Foreskin fibroblast (primary cell): ENCODE data around the gene SPATA31A6.

DNA sequence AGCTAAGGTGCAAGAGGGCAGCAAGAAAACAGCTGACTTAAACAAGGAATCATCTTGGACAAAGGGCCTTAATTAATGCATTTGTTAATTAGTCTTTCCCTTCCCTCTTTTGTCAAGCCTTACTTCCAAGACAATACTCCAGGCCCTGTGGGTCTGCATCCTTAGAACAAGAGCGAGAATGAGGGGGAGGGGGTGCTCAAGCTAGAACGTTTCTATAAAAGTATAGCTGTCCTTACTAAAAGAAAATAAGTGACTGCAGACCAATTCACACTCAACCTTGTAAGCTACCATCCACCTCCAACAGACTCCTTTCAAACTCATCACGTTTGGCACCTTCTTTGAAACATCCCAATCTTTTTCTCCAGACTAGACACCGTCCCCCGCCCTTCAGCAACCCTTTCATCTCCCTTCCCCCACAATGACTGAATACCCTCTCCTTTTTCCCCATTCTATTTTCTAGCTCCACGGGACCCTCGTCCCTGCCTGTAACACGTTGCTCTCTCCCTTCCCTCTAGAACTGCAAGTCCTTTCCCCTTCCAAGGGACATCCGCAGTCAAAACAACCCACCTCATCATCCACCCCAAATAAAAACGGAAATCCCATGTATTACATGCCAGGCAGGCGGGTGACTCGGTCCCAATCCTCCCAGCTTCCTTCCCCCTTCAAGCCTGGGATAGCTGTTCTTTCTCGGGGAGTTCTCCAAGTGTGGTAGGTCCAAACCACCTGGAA, 85.8 kb upstream of the RNF38 start:
- RRBS, result no CpG with 5 or more reads among the region's 13 CpGs

DNA sequence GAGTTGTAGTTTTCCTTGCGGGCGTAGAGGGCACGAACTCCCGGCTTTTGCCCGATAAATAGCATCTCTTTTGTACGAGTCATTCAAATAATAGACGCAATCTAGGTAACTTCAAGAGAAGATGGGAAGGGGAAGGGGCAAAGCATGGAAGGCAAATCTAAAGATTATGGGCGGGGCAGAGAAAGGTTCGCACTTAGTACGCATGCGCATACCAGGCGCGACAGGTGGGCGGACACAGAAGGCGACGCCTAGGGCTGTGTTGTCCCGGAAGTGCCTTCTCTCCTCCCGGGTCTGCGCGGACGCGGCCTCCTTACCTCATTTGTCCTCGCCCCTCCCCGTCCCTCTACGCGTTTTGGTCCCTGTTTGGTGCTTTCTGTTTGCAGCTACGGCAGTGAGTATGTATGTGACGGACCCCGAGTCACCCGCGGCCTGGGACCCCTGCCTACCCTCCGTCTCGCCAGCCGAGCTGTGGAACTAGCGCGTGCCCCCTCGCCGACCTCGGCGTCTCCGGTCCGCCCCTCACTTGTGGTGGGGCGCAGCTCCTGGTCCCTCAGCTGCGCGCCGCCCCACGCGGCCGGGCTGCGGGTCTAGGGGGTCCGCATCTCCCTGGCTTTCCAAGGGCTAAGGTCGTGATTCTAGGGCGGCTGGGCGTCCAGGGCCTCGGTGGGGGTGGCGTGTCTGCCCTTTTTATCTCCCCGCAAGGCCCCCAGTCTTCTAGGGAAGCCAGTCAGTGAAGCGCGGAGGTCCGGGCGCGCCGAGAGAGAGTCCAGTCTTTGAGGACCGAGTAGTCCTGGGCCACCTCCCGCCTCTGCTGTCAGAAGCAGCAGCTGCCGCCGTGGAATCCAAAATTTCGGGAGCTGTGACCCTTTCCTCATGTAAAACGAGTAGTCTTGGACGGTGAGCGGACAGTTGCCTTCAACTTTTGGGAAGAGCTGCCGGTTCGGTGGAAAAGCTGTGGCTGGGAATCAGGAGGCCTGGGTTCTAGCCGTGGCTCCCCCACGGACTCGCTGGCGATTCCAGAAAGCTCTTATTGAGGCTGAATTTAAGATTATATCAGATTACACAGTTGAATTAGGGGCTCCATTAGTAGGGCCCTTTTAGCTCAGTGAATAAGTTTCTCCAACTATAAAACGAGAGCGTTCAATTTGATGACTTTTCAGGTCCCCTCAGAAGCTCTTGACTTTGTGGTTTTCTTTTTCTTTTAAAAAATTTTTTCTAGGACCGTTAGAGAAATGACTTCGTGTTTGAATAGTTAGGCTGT, 40.3 kb upstream of the ZCCHC7 start:
- RRBS, result 2% methylated on average over 7 of the region's 81 CpGs

- RRBS, result no CpG with 5 or more reads among the region's 2 CpGs
These were observed 128.9 kb upstream of the GRHPR start for GRCh38 chr9:37293611-37293999.

DNA sequence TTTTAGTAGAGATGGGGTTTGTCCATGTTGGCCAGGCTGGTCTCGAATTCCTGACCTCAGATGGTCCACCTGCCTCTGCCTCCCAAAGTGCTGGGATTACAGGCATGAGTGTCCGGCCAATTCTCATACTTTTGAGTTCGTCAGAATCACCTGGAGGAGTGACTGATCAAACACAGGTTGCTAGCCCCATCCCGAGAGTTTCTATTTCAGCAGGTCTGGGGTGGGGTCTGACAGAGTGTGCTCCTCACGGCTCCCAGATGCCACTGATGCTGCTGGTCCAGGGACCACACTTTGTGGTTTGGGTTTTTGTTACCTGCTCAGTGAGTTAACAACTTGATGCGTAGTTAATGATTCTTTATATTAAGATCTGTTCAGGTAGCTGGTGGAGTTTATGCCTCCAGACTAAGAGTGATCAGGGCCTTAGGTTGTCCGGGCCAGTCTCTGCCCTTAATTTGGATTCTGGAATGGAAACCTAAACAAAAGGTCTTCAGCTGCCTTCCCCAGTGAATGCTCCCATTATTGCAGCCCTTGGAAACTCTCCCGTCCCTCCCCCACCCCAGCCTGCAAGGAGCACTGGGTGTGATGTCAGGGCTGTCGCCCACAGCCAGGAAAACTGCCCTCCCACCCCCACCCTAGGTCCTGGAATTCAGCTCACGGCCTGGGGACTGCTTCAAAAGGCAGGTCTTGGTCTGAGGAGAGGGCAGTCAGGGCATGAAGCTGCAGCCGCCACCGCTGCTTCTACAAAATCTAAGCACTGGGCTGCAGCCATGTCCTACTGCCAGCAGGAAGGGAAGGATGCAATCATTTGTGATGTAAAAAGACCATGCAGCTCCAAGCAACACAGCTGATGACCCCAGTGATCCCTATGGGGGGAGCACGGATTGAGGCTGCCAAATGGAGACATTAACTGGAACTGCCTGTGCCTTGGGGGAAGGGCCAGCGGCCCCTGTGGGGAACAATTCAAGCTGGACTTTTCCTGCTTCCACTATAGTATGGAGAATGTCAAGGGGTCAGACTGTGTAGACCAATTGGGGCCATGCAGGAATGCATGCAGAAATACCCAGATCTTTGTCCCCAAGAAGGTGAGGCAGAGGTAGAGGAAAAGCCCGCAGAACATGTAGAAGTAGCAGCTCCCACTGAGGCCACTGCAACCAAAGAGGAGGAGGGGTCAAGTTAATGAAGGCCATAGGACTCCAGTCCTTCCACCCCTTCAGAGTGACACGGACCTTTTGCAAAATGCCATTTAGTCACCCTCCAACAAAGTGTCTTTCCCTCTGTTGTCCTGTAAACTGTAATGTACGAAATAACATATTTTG, 11.4 kb downstream of the GRHPR start:
- RRBS, result no CpG with 5 or more reads among the region's 17 CpGs

DNA sequence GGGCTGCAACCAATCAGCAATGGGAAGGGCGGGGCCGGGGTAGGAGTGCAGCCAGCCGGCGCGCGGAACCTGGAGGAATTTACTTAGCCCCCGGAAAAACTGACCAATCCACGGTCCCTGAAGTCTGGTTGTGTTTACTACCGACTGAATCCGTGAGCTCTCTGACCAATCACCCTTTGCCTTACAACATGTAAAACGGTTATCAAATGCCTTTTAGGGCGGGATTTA, 160 bp upstream of the ZBTB5 start:
- RRBS, result 0% methylated on average over 3 of the region's 12 CpGs

- RRBS, result no CpG with 5 or more reads among the region's 1 CpG
These were observed 39.0 kb downstream of the FRMPD1 start for GRCh38 chr9:37689779-37690056.

GRCh38 chr9:37911123-37911737, 7.3 kb upstream of the SLC25A51 start:
- RRBS, result no CpG with 5 or more reads among the region's 7 CpGs

GRCh38 chr9:37989582-37990194, 79.3 kb downstream of the SHB start:
- RRBS, result no CpG with 5 or more reads among the region's 9 CpGs

GRCh38 chr9:38010539-38010890, 58.5 kb downstream of the SHB start:
- RRBS, result no CpG with 5 or more reads among the region's 6 CpGs

DNA sequence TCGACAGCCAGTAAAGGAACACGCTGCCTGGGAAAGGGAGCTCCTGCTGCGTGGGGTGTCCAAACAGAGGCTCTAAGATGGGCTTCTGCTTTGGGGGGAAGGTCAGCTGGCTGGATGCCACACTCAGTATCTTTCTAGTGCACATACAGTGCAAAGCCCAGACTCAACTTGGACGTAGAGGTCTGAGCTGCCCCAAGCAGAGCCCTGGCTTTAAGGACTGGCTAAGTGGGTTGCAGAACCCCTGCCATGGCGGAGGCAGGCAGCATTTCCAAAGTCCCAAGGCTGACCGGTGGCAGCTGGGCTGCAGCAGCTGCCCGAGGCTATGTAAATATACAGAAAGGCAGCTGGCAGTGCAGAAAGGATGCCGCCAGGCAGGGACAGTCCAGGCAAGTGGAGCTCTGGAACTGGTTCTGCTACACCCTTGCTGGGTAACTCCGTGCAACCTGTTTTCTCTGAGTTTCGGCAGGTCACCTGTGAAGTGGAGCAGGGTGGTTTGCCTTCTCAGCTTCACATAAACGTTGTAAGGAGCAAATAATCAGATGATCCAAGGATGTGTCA, 46.1 kb downstream of the SHB start:
- RRBS, result no CpG with 5 or more reads among the region's 11 CpGs

- RRBS, result no CpG with 5 or more reads among the region's 9 CpGs
These were observed 29.5 kb upstream of the ANKRD18A start for GRCh38 chr9:38649705-38650477.

GRCh38 chr9:38652394-38652670, 31.9 kb upstream of the ANKRD18A start:
- RRBS, result no CpG with 5 or more reads among the region's 4 CpGs

- RRBS, result no CpG with 5 or more reads among the region's 5 CpGs
These were observed 30.3 kb downstream of the FAM240B start for GRCh38 chr9:38689635-38690078.

- RRBS, result no CpG with 5 or more reads among the region's 15 CpGs
These were observed 751.8 kb downstream of the SPATA31A1 start for GRCh38 chr9:40107349-40107577.

DNA sequence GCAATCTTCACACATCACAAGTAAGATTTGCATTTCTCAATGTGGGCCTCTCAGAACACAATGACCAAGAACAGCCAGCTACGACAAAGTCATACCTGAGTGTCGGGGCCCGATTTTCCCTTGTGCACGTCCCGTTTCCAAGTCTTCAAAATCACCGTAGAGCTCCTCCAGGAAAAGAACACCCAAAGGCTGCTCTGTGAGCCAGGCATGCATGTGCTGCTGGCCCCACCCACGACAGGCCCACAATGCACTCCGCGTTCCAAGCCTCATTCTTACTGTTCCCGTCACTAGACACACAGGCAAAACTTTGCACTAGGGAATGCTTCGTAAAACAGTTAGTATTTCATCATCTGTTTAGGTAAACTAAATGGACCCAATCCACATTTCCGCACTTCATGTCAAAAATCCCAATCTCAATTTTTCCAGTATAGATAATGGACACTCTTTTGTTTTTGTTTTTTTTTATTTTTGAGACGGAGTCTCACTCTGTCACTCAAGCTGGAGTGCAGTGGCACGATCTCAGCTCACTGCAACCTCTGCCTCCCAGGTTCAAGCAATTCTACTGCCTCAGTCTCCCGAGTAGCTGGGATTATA, 549.5 kb downstream of the FOXD4L6 start:
- RRBS, result no CpG with 5 or more reads among the region's 15 CpGs

DNA sequence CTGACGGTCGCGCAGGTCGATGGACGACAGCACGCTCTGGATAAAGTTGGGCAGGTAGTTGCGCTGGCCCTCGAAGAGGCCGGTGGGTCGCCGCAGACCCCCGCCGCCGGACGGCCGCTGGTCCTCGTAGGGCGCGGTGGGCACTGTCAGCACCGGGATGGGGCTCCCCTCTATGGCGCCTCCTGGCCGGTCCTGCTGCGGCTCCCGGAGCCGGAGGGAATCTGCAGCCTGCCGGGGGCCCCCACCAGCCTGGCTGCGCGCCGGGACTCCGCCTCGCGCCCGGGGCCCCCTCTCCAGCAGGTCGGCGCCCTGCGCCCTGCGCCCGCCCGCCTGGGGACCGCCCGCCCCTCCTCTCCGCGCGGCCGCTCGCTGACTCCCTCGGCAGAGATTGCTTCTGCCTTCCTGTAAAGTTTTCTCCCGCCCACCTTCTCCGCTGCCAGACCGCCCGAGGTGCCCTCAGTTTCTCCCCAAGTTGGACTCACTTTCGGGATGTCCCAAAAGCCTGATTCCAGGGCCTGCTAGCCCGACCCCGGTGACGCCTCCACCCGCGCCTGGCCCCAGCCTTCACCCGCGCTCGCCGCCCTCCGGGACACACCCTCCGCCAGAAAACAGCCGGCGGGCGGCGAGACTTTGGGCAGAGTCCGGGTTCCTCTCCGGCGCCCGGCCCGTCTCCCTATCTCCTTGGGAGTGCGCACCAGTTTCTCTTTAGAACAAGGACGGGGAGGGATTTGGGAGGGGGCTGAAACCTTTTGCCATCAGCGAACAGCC, 54.0 kb downstream of the FOXD4L6 start:
- RRBS, result no CpG with 5 or more reads among the region's 75 CpGs

- RRBS, result no CpG with 5 or more reads among the region's 57 CpGs
These were observed 84.8 kb upstream of the ZNG1F start for GRCh38 chr9:41273724-41274443.

GRCh38 chr9:42127072-42127597, 2.1 kb downstream of the CNTNAP3B start:
- RRBS, result no CpG with 5 or more reads among the region's 7 CpGs

DNA sequence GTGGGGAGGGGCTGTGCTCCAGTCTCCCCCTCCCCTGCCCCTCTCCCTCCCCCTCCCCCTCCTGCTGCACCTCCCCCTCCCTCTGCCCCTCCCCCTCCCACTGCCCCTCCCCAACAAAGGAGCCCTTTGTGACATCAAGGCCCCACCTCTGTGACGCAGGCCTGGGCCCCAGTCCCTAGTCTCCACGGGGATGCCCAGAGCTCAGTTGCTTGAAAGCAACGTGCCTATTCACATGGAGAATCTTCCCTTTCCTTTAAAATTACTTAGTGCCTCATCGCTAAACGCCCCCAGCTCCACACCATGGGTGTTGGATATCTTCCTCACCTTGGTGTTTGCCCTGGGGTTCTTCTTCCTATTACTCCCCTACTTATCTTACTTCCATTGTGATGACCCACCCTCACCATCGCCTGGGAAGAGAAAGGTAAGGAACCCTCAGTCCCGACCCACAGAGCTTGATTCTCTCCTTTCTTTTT, at the start of gene SPATA31A6:
SPATA31A6 (plus strand) TSS at position 204 of the 473 bp plus-strand sequence.
- RRBS, result no CpG with 5 or more reads among the region's 7 CpGs

- RRBS, result no CpG with 5 or more reads among the region's 2 CpGs
These were observed 123.2 kb downstream of the SPATA31A6 start for GRCh38 chr9:42306614-42307099.